Cardiac fibroblast (primary cell): ENCODE measurements around a stretch of chr6.

GRCh38 chr6:94784331-94784741, 793.0 kb upstream of the MANEA start:
- RRBS = no CpG with 5 or more reads among the region's 3 CpGs

DNA sequence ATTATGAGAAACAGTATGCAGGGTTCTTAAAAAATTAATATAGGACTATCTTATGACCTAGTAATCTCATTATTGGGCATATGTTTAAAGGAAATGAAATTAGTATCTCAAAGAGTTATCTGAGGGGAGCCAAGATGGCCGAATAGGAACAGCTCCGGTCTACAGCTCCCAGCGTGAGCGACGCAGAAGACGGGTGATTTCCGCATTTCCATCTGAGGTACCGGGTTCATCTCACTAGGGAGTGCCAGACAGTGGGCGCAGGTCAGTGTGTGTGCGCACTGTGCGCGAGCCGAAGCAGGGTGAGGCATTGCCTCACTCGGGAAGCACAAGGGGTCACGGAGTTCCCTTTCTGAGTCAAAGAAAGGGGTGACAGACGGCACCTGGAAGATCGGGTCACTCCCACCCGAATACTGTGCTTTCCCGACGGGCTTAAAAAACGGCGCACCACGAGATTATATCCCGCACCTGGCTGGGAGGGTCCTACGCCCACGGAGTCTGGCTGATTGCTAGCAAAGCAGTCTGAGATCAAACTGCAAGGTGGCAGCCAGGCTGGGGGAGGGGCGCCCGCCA, 635.2 kb upstream of the MANEA start:
- RRBS = no CpG with 5 or more reads among the region's 28 CpGs

DNA sequence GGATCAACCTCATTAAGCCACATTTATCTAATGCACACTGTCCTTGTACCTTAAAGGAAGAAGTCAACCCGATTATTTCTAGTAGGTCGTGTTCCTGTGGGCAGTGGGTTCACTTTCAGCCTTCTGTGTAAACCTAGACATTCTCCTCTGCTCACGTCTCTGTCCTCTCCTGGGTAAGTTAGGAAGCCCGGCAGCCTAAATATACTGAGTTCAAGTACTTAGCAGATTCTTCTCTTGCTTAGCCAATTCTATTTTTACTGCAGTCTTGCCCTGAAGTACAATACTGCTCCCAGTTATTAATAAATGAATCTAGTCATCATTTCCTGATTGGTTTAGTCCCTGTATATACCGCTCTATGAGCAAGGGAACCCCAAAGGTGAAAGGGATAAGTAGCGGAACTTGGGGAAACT, 14.6 kb upstream of the GPR63 start:
- RRBS = no CpG with 5 or more reads among the region's 6 CpGs

DNA sequence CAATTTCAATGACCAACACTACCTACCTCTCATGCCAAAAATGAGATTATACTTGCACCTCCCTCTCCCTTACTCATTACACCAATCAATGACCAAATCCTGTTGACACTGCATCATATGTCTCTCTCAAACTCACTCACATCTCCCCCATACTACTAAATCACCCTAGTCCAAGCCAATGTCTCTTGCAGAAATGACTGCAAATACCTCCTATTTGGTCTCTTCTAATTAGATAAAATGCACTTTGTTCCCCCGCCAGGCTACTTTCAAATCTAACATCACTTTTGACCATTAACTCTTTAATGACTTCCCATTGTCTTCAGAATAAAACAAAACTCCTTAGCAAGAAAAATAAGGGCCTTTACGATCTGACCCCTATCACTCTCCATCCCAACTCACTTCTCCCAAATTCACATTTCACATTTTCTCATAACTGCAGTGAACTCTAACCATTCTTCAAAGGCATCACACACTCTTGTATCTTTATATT, 4.6 kb downstream of the NDUFAF4 start:
- RRBS = no CpG with 5 or more reads among the region's 2 CpGs

- RRBS = no CpG with 5 or more reads among the region's 4 CpGs
Observed at GRCh38 chr6:96898574-96899044, 918 bp upstream of the NDUFAF4 start.

DNA sequence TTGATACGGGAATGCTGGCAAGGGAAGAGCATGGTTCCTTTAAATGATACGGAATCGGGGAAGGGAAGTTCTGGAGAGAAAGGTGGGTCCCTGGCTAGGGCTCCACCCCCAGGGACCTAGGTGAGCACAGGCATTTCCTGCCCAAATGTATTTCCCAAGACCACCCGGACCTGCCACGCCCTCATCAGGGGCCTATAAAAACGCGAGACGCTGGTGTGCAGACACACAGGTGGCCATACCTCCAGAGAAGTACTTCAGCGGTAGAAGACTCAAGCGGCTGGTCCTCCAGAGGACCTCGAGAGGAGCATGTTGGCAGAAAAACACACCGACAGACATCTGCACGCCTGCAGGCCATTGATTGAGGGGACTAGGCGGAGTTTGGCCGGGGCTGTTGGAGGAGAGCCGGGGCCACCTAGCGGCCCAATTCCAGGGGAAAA, 695.8 kb upstream of the MMS22L start:
- RRBS = no CpG with 5 or more reads among the region's 17 CpGs

DNA sequence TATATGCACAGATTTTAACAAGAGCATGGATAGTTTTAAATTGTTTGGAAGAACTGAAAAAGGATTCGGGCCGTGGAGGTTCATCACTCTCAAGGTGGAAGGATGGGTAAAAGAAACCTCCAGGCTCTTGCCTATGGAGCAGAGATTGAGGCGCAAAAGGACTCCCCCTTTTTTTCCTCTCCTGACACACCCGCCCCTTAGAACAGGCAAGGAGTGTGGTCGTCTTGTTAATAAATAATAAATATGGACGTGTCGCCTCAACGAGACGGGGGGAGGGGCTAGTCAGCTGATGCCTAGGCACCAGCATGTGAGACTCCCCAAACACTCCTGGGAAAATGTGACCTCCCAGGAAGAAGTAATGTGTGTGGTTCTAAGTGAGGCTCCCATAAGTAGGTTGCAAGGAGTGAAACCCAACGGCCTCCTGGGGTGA, 989 bp upstream of the FAXC start:
- RRBS = no CpG with 5 or more reads among the region's 10 CpGs

DNA sequence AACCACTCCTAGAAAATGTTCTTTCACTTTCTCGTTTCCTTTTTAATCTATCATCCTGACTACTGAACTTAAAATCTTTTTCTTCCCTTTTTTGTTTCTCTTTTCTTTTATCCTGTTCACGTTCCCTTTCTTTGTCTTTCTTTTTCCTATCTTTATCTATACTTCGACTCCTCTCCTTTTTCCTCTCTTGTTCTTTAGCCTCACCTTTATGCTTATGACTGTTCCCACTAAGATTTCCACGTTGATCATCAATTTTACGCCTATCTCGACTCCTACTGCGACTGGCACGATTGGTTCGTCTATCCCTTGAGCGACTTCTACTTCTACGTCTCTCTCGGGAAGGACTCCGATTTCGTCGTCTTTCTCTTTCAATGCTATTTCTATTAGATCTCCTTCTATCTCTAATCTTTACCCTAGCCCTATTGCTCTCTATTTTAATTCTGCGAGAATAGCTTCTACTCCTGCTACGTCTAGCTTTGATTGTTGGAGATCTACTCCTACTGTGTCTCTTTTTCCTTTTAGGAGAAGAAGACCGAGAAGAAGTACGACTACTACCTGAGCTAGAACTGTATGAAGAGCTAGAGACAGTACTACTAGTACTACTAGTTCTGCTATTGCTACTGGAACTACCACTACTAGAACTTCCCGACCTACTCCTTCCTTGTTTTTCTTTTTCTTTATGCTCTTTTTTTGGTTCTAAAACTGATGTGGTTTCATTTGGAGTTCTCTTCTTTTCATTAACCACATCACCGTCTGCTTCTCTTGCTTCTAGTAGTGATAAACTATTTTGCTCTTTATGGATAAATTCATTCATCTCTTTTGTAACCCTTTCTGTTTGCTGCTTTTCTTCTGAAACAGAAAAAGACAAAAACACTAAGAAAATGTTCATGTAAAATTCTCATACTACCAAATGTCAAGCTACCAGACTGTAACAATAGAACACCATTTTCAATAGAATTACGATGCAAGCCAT, 7.1 kb upstream of the COQ3 start:
- RRBS = no CpG with 5 or more reads among the region's 22 CpGs

DNA sequence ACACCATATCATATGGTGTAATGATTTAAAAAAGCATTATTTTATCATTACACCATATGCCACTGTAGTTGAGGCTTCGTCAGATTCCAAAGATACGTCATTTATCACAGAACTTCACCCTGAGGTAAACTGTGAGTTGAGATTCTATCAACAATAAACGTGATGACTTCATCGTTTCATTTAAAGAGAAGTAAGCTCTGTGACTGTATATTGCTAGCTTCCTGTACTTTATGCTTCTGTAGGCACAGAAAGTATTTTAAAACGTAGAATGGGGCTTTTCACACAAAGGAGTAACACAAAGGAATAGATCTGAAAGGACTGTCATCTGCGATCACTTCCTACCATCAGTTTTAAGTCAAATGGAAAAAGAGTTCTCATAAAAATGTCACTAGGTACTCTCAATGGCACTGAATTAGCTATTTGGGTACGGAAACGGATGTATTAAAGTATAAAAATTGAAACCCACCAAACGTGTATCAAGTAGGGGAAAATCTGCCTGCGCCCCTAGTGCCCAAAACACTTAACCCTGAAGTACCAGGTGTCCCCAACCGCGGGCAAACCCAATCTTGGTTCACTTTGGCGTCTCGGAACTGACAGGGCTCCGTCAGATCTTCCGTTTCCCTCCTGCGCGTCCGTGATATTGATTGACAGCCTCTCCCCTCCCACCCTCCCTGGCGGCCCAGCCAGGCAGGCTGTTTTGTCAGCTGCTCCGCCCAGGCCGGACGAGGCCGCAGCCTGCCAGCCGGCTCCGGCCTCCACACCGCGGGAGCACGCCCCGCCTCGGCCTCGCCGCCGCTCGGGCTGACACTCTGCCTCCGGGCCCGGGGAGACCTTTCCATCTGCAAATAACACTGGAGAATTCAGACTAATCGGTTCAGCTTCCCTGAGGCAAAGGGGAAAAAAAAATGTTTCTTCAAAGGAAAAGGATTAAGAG, 234.6 kb upstream of the MCHR2 start:
- RRBS = 2% methylated on average over 11 of the region's 38 CpGs

GRCh38 chr6:100393300-100393924, 71.3 kb downstream of the SIM1 start:
- RRBS = no CpG with 5 or more reads among the region's 25 CpGs

DNA sequence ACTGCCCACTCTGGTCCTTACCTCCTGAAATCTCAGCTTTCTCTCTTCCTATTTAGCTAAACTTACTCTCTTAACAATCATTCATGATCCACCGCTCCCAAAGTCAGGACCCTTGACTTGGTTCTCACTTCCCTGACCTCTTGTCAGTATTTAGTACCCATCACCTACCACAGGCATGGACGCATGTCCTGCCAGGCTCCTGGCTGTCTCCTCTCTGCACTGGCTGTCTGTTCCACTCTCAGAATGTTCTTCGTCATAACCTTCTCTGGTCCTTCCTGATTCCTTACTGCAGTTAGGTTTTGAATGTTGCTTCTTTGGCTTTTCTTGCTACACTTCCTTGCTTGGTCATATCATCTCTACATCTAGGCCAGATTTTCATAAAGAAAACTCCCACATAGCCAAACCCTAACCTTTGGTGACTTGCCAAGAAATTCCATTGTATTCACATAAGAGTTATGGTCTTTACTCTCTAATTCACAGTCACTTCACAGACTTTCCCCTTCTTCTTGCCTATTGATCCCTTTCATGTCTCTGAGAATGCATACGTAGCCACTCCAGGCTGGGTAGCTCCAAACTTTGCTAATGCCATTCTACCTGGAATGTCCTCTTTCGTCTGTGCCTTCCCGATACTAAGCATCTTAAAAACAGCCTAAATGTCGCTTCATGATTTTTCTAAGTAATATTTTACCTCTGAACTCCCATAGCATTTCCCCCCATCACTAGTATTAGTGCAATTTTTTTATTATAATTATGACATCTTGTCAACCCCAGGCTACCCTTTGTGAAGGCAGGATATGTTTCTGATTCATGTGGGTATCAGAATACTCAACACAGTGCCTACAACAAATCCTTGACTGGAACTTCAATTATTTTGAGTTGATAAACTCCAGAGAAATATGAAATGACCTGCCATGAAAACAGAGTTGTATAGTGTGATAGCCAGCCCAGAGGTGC, 42.0 kb upstream of the SIM1 start:
- RRBS = no CpG with 5 or more reads among the region's 7 CpGs

GRCh38 chr6:101391685-101392411, 1.7 kb upstream of the GRIK2 start:
- RRBS = no CpG with 5 or more reads among the region's 20 CpGs

GRCh38 chr6:101392918-101393536, 481 bp upstream of the GRIK2 start:
- RRBS = no CpG with 5 or more reads among the region's 23 CpGs

GRCh38 chr6:101981784-101982246, 588.3 kb downstream of the GRIK2 start:
- RRBS = no CpG with 5 or more reads among the region's 1 CpG

GRCh38 chr6:102190691-102191159, 797.2 kb downstream of the GRIK2 start:
- RRBS = no CpG with 5 or more reads among the region's 3 CpGs

GRCh38 chr6:104767326-104768253, 92.1 kb downstream of the HACE1 start:
- RRBS = no CpG with 5 or more reads among the region's 2 CpGs

GRCh38 chr6:104940070-104940793, 16.7 kb upstream of the LIN28B start:
- RRBS = 4% methylated on average over 27 of the region's 76 CpGs

DNA sequence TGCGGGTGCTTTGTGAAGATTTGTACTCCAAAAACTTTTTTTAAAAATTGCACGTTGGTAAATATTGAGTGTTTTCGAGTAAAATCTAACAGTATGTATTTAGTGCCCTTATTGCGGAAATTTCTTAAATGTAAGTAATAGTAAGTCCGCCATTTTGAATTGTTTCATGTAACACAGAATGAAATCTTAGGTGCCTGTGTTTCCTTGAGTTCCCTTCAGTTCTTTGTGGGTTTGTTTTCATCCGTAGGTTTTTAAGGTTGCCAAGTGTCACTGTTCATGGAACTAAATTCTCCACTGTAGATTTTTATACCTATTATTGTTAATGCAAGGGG, 15.1 kb upstream of the LIN28B start:
- RRBS = no CpG with 5 or more reads among the region's 6 CpGs

DNA sequence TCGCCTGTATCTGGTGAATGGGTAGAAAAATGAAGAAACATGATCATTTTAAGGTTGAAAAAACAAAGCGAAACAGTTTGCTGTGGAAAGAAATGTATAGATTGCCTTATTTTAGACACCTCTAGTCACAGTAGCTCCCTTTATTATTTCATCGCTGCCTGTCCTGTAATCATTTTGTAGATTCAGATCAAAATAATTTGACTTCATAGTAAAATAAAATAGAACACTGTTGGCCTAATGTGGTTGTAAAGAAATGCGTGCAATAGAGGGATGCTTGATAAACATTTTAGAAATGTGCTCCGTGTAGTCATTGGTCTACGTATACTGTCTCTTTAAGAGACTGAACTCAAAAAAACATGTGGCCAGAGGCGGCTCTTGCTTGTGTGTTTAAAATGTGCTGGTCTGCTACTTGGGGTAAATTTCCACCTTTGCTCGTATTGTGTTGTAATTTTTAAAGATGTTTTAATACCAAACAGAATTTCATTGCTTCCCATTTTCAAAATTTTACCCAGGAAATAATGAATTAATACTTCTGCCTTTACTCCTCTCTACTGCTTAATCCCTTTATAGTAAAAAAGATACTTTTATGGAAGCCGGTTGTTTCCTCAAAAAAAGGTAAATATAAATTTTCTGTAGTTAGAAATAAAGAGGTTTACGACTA, 1.8 kb downstream of the LIN28B start:
- RRBS = no CpG with 5 or more reads among the region's 10 CpGs